Karpas-422 (cell line): ENCODE measurements around a stretch of chr17.

DNA sequence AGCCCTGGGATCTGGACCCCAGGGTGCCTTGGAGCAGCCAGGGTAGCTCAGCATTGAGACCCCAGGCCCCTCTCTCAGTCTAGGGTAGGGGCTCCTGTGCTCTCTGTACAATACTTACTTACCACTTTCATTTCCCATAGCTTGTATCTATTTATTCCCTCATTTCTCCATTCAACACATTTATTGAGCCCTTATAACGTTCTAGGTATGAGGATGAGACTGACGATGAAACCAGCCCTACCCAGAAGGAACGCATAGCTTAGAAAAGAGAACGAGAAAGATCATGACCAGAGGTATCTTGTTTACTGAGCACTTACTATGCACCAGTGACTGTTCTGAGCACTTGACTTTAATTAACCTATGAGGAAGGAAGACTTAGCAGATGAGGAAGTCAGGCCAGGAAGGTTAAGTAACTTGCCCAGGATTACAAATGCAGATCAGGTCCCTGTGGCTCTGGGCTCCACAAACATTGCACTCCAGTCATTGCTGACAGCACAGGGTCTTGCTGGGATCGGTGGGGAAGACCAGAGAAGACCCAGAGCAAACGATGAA is 7.2 kb downstream of the KRT13 start:
- PRO-cap: no peak
- RAMPAGE, long total RNA: no peak

DNA sequence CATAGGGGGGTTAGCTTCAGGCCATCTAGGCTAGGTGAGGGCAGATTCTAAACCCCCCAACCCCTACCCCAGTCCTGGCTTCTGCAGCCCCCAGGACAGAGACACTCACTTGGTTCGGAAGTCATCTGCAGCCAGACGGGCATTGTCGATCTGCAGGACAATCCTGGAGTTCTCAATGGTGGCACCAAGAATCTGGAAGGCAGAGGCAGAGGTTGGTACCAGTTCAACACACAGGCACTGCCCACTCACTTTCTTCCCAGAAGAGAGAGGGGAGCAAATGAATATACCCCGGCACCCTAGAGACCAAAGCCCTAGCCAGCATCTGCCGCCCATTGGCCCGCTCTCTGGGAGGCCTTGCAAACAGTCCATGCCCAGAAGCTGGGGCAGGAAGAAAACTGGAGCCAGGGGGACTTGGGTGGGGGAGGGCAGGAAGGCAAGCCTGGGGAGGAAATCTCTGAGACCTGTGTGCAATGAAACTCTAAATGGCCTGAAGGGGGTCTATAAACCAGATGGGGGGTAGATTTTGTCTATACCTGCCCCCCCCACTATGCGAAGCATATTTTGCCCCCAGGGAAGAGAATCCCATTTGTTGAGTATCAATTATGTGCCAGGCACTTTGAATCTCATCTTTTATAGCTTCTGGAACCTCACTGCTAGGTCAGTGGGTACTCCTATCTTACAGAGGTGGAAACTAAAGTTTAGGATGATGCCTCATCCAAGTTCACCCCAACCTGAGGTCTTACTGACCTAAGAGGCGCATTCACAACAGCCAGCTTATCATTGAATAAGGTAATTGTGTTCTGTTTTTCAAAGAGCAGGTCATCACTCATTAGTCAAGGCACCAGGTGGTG is 2.8 kb downstream of the KRT19 start:
- PRO-cap: no peak
- RAMPAGE, long total RNA: no peak

DNA sequence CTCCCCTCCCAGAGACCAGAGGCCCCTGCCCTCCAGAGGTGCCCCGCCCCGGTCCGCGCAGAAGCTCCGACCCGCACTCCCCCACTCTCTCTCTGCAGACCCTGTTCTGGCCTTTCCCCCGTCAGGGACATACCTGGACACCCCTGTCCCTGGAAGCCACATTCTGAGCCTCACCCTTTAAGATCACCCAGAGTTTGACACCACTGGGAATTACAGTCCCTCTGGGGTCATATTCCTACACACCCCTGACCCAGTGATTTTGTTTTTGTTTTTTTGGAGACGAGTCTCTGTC is 292 bp upstream of the KRT19 start:
- PRO-cap: no peak
- RAMPAGE, long total RNA: no peak

DNA sequence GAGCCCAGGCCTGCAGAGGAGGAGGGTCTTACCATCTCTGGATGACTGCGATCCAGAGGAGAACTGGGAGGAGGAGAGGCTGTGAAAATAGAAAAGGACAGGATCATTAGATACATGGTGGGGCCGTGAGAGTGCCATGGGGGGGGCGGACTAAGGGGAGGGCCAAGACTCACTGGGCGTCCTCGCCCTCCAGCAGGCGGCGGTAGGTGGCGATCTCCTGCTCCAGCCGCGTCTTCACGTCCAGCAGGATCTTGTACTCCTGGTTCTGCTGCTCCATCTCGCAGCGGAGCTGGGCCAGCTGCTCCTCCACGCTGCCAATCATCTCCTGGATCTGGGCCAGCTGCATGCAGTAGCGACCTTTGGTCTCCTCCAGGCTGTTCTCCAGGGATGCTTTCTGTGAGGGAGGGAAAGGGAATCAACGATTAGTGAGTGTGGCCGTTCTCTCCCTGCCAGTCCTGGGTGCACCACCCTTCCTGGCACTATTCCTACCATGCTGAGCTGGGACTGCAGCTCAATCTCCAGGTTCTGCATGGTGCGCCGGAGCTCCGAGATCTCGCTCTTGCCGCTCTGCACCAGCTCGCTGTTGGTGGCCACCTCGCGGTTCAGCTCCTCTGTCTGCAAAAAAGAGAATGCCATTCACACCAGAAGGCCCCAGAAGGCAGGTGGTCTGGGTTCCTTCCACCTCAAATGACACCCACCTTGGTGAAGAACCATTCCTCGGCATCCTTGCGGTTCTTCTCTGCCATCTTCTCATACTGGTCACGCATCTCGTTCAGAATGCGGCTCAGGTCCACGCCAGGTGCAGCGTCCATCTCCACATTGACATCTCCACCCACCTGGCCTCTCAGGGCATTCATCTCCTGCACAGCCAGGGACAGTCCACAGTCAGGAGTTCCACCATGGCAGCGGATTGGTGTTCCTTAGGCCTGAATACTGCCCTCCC is 3.4 kb downstream of the KRT14 start:
- PRO-cap: no peak
- RAMPAGE, long total RNA: no peak

- PRO-cap: no peak
- RAMPAGE, long total RNA: no peak
Observed at GRCh38 chr17:41783955-41785122, 2.2 kb downstream of the JUP start.

DNA sequence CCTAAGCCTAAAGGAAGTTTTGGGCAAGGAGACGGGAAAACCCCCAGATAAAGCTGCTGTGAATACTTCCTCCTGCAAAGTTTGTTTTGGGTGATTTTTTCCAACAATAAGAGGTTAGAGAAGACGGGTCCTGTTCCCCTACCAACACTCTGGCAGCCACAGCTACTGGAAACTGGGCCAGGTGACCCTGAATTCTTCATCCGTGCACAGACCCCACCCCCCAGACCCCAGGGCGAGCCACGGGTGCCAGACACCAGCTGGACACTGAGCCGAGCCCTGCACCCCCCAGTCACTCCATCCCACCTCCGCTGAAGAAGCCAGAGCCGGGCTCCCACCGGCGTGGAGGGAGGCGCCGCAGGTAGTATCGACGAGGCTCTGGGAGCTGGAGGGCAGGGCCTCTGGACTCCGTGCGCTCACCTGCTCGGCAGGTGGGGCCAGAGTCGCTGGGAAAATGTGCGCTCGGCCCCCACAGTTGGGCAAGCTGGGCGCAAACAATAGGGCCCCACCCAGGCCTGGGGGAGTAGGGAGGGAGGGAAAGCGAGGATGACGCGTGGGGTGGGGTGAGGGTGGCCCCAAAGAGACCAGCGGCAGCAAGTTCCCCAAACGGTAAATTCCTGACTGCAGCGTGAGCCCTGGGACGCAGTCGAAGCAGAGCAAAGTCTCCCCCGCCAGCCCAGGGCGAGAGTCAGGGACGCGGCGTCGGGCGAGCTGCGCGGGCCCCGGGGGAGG is 747 bp downstream of the JUP start:
- PRO-cap: no peak
- RAMPAGE, long total RNA: no peak

GRCh38 chr17:41792610-41793683 is 6.4 kb upstream of the JUP start:
- PRO-cap: no peak
- RAMPAGE, long total RNA: no peak

DNA sequence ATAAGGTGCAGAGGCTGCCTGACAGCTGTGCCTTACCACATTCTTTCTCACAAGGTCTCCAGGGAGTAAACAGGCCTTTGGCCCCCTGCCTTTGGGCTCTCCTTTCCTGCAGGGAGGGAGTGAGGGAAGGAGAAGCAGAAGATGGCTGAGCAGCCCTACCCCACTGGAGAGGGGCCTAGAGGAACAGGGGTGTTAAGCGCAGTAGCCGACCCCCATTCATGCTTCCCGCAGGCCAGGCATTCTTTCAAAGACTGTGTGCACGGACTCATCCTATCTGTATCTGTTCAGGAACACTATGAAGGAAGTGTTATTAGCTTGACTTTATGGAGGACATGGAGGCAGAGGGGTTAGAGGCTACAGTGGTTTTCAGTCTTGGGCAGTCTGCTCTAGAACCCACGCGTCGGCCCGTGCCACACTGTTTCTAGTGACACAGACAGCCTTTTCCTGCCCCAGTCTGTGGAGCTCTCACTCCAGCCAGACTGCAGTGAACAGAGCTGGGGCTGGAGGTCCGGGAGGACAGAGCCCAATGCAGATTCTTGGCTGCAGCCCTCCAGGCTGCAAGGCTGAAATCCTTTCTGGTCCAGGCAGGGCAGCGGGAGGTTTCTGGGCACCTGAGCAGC is 4.2 kb upstream of the CNP start:
- PRO-cap: no peak
- RAMPAGE, long total RNA: no peak

GRCh38 chr17:42021374-42021881 is 1.5 kb downstream of the NKIRAS2 start:
- PRO-cap: no peak
- RAMPAGE, long total RNA: no peak

DNA sequence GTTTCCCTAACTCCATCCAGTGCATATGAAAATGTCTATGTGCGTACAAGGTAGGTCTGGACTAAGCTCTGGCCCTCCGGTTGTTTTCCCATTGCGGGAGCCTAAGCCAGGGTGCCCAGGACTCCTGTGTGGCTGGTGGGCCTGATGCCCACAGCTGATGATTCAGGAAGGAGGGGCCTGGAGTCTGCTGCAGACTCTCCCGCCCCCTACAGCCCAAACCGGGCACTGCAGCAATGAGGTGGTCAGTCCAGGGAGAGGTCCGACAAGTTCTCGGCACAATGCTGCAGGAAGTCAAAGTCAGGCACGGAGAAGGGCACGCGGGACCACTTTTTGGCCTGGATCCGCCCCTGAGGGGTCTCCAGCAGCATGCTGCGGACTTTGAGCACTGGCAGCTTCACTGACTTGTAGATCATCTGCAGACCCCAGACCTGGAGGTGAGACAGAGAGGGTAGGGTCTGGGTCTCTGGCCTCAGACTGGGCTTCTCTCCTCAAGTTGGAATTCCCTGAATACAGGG is 3.3 kb upstream of the ZNF385C start:
- PRO-cap: no peak
- RAMPAGE, long total RNA: no peak

DNA sequence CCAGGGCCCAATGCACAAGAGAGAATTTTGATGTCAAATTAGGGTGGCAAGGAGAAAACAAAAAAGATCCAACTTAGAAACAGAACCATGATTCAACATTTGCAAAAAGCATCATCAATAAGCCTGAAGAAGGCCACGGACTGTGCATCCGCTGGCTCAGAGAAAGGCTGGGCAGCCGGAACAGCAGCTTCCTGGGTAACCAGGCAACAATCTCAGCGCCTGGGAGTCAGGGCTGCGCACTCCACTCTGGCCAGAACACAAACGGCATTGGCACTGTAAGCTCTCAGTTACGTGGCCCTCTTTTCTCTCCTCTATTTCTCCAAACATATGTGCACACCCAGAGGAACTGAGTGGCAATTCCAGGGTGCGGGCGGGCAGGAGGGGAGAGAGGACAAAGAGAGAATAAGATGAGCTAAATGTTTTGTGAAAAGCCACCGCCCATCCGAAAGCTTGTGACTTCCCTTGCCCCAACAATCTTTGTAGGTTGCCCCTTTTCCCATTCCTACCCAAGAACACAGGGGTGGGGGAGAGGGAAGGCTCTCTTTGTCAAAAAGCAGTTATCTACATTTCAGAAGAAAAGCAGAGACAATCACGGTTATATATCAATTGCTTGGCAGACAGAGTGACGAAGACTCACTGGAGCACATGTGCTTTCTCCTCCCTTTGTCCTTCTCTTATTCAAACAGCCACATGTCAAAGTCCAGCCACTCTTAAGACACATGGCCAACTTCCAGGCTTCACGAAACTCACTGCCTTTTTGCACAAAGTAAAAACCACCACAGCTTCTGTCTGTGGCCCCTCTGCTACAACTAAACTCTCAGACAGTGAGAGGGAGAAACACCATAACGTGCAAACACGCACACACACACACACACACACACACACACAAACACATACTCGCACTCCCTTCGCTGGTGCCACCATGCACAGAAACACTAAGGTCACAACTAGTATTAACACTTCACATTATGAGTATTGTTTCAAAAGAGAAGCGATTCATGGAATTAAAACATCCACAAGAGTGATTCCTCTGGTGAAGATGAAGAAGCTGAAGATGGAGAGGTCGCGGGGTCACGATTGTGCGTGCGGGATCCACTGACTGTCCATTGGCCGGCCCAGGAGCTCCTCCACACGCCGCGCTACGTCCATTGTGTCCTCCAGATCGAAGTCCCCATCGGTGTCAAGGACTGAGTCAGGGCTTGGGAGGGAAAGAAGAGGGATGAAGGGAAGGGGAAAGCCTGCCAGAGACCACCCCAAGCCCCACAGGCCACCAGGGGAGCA is 6.8 kb upstream of the GHDC start:
- PRO-cap: no peak
- RAMPAGE, long total RNA: no peak

DNA sequence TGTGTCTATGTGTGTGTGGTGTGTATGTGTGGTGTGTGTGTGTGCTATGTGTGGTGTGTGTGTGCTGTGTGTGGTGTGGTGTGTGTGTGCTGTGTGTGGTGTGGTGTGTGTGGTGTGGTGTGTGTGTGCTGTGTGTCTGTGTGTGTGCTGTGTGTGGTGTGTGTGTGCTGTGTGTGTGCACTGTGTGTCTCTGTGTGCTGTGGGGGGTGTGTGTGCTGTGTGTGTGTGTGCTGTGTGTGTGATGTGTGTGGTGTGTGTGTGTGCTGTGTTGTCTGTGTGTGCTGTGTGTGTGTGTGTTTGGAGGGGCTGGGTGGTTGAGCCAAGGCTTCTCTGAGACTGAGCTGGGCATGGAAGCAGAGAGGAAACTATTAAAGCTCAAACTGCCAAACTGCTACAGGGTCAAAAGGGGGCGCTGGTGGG is 27.6 kb upstream of the GHDC start:
- PRO-cap: no peak
- RAMPAGE, long total RNA: no peak

- PRO-cap: no peak
- RAMPAGE, long total RNA: no peak
Observed at GRCh38 chr17:42270463-42271476, 5.4 kb downstream of the STAT5B start.

DNA sequence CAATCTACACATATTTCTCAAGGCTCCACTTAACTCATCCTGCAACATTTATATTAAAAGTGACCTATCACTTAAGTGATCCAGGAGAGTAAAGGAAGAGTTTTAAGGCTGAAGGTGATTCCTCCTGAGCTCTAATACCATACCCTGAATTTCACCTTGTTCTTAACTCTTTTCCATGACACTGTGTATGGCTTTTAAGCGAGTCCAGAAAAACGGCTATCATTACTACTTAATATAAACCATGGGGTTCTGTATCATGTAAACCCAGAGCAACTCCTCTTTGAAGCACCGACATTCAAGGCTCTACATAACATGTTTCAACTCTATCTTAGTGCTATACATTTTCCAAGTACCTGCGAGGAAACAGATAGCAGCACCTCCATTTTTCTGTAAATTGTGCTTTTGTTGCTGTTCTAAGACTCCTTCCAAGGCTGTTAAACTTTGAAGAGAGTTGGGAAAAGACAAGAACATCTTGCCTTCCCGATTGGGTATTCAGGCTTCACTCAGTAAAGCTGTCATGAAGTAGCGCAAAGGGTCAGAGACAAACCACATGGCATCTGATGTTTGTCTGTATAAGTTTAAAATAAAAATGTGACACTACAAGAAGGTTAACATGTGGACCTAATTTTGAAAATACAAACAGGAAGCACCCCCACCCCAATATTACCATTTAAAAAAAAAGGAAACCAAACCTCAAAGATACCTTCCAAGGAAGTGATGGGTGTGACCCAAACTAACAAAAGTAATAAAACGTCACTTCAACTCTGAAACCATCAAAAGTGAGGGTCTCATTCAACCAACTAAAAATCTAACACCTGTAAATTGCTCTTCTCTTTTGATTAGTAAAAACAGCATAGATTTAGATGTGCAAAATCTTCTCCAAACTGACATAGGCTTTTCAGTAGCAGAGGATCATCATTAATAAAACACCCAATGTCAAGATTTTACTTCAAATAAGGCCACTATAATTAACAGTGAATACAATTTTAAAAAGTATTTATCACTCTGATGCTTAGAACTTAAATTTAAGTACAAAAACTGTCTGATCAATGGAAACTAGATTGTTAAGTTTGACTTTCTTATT is 3.8 kb downstream of the STAT5B start:
- PRO-cap: no peak
- RAMPAGE, long total RNA: no peak

- PRO-cap: no peak
- RAMPAGE, long total RNA: no peak
Observed at GRCh38 chr17:42286210-42286821, 2.0 kb upstream of the STAT5A start.

GRCh38 chr17:42310472-42310636 is 22.1 kb downstream of the STAT5A start:
- PRO-cap: no peak
- RAMPAGE, long total RNA: no peak

GRCh38 chr17:42324881-42325572 is 36.7 kb downstream of the STAT5A start:
- PRO-cap: no peak
- RAMPAGE, long total RNA: no peak

- PRO-cap: no peak
- RAMPAGE, long total RNA: no peak
Observed at GRCh38 chr17:42381732-42382242, 6.5 kb downstream of the STAT3 start.

DNA sequence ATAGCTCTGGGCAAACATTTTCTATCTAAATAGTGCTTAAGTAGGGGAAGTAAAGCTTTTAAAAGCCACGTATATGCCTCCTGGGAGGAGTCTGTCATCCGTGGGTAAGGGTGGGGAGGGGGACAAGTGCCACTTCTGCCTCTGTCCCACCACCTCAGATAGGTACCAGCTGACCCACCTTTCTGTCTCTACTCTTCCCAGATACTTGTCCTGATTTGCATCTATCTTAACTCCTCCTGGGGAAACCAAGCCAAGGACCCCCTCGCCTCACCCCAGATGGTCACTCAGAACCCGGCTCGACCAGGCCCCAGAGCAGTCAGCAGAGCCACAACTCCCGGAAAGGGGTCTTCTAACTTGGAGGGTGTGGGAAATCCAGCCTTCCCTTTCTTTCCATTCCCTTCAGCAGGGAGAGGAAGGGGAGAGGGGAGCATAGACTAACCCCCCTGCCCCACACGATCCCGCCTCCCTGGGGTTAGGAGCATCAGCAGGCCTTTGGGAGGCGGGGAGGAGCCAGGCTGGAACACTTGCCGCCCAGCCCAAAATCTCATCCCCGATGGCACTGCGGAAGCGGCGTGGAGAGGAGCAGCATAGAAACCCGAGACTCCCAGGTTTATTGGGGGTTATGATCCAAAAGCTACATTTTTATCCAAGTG is 1.9 kb downstream of the CAVIN1 start:
- PRO-cap: no peak
- RAMPAGE, long total RNA: no peak

GRCh38 chr17:42459065-42460206 is 758 bp downstream of the ATP6V0A1 start:
- PRO-cap: no peak
- RAMPAGE, long total RNA: no peak